Tongue (tissue), 2 donors: ENCODE results near the genes STK33 and SWAP70.

- RAMPAGE, long total RNA: no peak
Measured at GRCh38 chr11:8593843-8594814, at the start of gene STK33. Gene STK33 (minus strand): TSS chr11:8594228.

DNA sequence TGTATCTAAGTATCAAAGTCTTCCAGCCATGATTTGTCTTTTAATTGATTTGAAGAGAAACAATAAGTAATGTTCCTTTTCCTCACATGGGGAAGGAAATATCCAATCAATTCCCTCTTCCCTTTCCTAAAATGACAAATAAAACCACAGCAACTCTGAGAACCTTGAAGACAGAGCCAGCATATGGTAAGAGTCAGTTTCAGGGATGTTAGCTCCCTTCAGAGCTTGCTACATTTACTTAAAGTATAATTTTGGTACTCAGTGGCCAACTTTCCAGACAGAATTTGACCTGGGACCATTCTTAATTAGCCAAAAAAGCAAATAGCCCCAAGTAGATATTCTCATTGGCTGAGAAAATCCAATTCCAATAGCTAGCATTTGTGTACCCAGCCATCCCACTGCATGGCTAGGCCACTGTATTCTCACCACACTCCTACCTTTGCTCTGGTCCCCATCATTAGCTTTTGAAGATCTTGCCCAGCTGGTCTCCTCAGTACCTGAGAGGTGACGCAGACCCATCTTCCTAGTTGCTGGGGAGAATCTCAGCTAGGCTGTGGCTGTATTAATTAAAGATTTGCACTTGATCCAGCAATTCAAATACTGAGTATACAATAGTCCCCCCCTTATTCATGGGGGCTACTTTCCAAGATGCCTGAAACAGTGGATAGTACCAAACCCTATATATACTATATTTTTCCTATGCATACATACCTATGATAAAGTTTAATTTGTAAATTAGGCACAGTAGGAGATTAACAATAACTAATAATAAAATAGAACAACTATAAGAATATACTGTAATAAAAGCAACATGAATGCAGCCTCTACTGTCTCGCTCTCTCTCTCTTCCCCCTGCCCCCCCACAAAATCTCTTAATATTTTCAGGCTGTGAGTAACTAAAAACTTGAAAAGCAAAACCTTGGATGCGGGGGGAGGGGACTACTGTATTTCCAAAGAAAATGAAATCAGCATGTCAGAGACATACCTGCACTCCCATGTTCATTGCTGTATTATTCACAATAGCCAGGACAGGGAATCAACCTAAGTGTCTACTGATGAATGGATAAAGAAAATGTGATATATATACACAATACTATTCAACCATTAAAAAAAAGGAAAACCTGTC lies 19.4 kb downstream of the TRIM66 start:
- RAMPAGE, long total RNA: no peak

- RAMPAGE, long total RNA: no peak
Measured at GRCh38 chr11:8678853-8679544, 3.5 kb downstream of the TRIM66 start.

GRCh38 chr11:8681585-8682504 lies 620 bp downstream of the TRIM66 start:
- RAMPAGE, long total RNA: no peak

DNA sequence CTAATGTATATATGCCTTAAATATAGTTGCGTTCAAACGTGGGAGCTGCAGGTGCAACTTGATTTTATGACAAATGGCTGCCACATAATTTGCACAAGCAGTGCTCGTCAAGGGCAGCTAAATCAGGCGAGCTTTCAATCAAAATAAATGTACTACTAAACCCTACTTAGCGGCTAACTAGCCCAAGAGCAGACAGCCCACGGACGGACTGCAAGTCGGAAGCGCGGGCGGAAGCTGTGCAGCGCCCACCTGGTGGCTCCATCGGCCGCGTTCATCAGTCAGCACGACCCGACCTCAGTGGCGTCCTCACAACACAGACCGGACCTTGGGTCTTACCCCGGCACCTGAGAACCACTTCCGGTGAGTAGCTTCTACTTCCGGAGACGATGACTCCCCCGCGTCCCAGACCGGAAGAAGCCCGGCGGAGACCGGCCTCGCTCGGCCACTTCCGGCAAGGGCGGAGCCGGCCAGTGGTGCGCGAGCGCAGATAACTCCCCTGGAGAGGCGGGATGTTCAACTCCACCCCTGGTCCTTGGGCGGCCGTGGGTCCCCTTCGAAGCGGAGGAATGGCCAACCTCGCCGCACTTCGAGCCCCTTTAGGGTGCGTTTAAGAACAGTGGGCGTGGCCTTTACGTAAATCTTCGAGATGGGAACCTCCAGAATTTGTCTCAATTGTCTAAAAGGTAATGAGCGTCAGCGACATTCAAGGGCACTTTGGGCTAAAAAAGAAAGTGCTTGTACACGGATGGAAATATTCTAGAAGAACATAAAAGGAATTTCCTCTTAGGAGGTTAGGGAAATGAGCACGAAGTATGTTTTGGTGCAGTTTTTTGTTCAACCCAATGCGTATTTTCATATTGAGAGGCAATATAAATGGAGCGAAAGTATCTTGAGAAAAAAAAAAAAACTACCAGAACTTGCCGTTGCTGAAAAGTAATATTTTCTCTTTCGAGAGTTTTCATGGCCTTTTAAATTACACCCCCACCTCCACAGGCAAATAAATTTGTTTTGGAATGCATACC lies 6.3 kb downstream of the RPL27A start:
- RAMPAGE, long total RNA: no peak

DNA sequence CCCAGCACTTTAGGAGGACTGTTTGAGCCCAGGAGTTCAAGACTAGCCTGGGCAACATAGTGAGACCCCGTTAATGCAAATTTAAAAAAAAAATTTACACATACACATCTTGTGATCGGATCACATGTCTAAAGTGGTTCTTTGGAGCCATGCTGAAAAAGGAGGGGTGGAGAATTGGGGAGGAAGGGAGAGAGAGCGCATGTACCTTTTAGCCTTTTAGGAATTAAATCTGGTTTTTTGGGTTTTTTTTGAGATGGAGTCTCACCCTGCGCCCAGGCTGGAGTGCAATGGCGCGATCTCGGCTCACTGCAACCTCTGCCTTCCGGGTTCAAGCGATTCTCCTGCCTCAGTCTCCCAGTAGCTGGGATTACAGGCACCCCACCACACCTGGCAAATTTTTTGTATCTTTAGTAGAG lies 9.2 kb downstream of the RPL27A start:
- RAMPAGE, long total RNA: no peak

GRCh38 chr11:8692424-8693072 lies 10.0 kb downstream of the RPL27A start:
- RAMPAGE, long total RNA: no peak

DNA sequence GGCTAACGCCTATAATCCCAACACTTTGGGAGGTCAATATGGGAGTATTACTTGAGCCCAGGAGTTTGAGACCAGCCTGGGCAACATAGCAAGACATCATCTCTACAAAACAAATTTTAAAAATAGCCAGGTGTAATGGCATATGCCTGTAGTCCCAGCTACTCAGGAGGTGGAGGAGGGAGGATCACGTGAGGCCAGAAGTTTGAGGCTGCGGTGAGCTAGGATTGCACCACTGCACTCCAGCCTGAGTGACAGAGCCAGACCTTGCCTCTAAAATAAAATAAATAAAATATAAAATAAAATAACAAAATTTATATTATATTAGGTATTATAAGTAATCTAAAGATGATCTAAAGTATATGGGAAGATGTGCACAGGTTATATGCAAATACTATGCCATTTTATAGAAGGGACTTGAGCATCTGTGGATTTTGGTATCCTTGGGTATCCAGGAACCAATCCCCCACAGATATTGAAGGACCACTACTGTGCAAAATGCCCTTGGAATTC lies 12.3 kb downstream of the RPL27A start:
- RAMPAGE, long total RNA: no peak

GRCh38 chr11:8799287-8799734 lies 11.2 kb downstream of the DENND2B start:
- RAMPAGE, long total RNA: no peak

DNA sequence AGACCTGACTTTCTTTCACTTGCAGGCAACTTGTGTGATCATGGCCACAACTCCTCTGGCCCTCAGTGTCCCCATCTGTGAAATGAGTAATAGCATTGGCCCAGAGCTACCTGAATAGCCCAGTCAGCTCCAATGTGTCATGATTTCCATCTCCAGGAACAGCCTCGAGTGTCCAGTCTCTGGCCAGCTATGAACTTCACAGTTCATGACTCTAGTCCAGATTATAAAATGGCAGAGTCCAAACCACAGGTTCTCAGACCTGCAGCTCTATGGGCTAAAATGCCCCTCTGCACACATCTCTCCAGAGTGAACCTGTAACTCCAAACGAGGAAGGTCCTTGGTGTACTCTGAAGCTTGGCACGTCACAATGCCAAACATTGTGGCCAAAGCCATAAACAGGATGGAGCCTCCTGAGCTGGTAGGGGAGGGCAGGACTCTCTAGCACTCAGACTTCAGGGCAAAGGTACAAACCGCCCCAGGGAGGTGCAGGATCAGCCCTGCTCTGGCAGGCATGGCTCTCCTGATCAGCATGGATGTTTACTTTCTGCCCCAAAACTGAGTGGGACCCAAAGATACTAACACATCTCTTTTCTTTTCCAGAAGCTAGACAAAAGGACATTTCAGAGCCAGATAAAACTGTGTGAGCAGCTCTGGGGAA lies 2.4 kb downstream of the SCUBE2 start:
- RAMPAGE, long total RNA: no peak

DNA sequence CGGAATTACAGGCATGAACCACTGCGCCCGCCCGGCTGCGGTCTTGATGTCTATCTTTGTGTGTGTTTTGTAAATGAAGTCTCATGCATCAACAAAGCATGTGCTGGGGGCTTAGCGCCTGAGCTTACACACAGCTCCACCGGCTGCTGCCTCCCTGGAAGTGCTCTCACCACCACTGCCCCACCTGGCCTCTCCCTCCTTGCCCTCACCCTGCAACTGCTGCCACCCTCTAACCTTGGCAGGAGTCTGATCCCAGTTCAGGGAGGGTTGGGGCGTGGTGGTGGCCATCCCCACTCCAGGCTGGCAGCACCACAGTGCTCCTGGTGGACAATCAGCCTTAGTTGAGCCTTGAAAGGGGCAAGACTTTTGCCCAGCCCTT lies 42.6 kb upstream of the WEE1 start:
- RAMPAGE, long total RNA: no peak

GRCh38 chr11:9574757-9575288 lies 1.4 kb downstream of the WEE1 start:
- RAMPAGE, long total RNA: no peak

DNA sequence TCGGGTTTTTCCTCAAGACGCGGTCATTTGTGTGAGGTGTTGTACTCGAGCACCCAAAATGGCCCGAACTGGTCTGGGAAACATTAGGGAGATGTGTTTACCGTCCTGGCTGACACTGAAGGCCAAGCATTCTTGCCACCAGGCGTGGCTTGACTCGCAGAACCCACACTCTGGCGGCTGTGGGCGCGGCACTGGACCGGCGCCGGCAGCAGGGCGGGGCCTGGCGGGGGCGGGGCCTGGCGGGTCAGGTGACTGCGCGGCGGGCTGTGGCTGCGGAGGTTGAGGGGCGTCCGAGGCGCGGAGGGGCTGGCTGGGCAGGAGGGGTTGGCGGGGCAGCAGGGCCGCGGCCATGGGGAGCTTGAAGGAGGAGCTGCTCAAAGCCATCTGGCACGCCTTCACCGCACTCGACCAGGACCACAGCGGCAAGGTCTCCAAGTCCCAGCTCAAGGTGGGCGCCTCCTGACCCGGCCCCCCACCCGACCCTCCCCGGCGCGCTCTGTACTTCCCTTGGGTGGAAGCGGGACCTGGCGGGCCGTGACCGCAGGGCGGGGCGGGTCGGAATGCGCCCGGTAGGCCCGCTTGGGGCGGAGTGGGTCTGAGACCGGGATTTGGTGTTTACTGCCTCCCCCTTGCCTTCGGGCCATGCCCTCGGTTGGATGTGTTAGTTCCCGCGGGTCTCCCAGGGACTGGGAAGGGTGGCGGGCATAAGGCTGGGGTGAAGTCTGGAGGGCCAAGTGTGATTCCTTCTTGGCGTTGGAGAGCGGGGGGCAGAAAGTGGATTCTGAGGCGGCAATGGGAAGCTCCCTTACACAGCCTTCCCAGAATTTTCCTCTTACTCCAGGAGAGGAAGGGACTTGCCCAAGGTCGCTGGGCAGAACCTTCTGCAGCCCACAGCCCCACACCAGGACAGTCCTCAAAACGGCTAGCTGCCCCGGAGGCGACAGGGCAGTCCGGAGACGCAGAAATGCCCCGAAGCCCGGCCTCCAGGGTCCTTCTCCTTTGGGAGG lies at the start of gene SWAP70:
Gene SWAP70, plus strand, starts transcription at position 247 of the 1,007 bp plus-strand sequence.
- RAMPAGE, long total RNA: start-site peak on the plus strand centred at position 287 of the sequence, 81 bp wide, 225 and 118 reads in 2 replicates

GRCh38 chr11:9689643-9690017 lies 25.8 kb downstream of the SWAP70 start:
- RAMPAGE, long total RNA: no peak

DNA sequence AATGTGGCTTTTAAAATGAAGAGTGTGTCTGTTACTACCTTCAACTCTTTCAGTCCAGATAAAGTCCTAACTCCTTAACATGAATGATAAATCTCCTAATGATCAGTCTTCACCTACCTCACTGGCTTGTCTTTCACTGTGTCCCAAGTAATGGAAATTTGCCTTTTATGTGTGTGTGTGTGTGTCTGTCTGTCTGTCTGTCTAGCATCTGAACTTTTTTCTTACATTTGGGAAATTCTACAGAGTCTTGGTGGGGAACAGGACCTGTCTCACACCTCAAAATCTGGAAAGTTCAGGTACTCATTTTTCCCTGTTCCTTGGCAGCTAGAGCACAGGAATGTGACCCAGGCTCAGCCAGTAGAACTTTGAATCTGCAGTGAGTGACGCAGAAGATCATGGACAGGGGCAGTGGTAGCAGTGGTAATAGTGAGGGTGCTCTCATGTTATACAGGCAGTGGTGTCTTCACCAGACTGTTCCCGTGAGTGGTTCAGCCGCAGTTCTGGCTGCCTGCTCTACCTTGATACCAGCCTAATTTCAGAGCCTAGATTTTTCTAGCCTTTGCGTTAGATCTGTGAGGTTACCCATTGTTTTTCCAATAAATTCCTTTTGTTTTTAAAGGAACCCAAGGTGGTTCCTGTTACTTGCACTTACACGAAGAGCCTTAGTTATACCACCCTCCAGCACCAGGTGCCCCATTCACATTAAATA lies 47.5 kb downstream of the SWAP70 start:
- RAMPAGE, long total RNA: no peak

DNA sequence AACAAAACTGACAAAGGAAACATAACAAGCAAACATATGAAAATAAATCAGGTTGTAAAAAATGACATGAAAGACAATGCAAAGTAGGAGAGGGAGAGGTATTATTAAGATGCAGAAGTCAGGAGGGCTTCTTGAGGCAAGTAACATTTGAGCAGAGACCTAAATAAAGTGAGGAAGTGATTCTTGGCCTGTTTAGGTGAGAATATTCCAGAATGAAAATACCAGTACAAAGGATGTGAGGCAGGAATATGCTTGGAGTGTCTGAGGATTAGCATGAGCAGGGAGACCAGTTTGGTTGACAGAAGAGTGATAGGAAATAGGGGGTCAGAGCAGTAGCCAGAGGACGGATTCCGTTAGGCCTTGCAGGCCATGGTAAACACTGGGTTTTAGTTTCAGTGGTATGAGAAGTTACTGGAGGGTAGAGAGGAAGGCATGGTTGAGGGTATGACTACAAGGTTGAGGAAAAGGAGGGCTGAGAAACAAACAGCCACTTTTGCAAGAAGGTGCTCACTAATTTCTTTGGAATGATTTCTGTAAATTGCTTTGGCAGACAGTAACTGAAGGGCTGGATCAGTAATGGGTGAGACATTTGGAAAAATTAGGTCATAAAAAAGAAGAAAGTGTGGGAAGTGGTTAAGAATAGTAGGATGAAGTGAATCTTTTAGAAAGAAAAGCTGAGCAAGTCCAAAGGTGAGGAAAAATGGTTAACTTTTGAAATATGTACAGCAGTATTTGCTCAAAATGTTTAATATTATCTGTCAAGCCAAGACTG lies 191.9 kb downstream of the SWAP70 start:
- RAMPAGE, long total RNA: no peak

- RAMPAGE, long total RNA: no peak
Measured at GRCh38 chr11:10134747-10135340, 159.2 kb downstream of the SBF2 start.

DNA sequence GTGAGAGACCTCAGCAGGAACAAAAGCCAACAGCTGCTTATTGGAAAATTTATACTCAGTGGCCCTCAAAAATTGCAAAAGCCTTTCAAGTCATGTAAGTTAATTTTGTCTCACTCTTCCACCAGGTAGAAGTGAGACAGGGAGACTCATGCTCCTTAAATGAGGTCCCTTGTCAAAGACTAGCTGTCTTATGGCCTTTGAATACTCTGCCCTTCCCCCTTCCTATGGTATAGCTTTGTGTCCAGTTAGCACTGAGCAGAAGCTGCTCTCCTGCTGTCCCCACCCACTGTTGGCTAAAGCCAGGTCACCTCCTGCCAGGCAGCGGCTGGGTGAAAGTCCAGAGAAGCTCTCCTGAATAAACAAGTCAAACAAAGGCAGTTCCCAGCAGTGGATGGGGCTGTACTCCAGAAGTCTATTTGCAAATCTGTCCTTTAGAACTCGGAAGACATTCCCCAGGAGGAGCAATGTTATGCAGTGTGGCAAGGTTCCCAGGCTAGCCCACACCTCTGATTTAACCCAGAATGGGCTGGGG lies 21.5 kb downstream of the ADM start:
- RAMPAGE, long total RNA: no peak

DNA sequence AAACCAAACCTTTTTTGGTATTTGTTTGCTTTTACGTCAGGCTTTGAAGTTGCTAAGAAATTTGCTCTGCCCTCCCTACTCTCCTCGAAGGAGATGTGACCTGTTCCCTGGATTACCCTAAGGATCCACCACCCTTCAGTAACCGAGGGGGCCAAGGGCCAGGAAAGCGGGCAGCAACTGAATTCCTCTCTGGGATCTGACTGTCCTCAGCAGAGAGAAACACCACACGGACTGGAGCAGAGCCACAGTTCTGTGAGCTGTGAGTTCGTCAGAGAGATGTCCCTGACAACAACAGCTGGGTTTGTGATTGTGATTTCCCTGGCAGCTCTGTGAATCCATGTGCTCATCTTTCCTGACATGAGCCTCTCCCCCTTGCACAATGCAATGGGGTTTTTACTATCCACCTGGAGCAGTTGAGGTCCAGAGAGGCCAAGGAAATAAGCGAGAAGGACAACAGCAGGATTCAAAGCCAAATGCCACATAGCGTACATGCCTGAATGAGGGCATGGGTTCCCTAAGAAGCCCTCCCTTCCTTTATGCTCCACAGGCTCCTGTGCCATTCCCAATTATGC lies 69.4 kb upstream of the AMPD3 start:
- RAMPAGE, long total RNA: no peak

GRCh38 chr11:10408902-10409712 lies 46.0 kb upstream of the AMPD3 start:
- RAMPAGE, long total RNA: no peak